Colic lymph node (tissue), 1 donor: ENCODE measurements around a stretch of chr1.

GRCh38 chr1:207868507-207868800, 42.5 kb downstream of the CD34 start:
- PRO-cap: no peak

DNA sequence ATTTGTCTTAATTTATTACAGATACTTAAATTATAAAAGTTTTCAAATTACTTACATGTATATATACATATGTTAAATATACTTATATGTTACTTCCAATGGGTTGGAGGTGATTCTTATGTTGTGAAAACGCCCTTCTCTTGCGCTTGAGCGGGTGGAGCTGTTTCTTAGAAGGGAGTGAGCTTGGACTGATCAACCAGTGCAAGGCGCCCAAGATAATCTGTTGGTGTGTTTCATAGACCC, 6.0 kb upstream of the CD34 start:
- PRO-cap: no peak

GRCh38 chr1:207919738-207920330, 8.9 kb upstream of the CD34 start:
- PRO-cap: no peak

- PRO-cap: no peak
Measured at GRCh38 chr1:207923349-207923947, 12.5 kb upstream of the CD34 start.

DNA sequence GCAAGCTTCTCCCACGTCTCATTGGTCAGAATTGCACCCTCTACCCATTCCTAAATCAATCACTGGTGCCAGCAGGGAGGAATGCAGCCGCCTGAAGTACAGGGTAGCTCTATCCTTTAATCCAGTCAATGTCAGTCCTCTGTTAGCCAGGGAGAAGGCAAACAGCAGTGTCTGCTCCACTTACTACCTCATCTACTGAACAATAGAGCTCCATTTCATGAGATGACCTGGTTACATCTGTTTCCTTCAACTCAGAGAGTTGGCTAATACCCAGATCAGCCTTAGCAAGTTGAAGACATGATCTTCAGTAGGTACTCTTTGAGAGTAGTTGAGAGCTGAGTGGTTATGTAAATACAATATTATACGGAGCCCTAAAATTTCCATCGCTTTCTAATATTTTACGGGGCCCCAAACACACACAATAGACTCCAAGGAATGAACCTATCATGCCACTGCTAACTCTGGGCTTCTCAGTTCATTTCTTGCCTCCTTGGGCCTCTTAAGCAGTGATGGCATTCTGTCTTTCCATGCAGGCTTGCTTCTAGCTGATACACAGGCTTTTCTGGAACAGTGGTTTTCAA, 46.1 kb upstream of the CD34 start:
- PRO-cap: no peak

DNA sequence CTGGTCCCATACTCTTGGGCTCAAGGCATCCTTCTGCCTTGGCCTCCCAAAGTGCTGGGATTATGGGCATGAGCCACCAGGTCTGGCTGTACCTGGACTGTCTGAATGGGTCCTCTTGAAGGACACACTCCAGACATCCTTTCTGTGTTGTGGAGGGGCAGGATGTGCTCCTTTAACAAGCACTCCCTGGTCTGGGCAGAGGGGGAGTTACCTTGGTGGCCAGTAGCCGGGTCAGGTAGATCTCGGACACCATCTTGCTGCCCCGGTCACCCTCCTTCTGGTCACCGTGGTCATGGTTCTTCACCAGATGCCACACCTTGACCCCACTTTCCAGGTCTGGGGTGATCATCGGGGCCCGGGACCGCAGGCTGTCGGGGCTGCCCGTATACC, 122.2 kb upstream of the CD34 start:
- PRO-cap: no peak

- PRO-cap: no peak
Measured at GRCh38 chr1:208051055-208051583, 140.2 kb upstream of the CD34 start.

GRCh38 chr1:208162799-208163157, 81.4 kb downstream of the PLXNA2 start:
- PRO-cap: no peak

DNA sequence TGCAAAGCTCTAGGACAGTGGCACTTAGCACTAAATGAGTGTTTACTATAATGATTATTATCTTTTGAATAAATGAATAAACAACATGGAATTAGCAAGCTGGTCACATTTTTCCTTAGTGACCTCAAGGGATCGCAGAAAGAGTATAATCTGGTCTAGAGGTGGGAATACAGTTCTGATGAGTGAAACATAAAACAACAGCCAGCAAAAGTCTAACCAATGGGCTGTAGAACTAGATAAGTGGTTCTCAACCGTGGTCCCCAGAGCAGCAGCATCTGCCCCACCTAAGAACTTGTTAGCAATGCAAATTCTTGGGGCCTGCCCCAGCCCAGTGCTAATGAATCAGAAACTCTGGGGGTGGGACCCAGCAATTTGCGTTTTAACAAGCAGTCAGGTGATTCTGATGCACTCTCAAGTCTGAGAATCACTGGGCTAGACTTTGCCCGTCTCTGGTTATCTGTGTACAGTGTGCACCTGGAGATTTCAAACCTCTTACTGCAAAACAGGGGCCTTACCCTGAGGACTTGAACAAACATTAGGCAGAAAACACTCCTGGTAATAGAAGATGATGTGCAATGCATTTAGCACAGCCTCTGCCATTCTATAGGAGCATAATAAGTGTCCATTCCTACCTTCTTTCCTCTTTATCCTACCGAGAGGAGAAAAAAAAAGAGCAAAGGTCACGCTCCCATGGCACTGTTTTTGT, 66.6 kb downstream of the PLXNA2 start:
- PRO-cap: no peak

DNA sequence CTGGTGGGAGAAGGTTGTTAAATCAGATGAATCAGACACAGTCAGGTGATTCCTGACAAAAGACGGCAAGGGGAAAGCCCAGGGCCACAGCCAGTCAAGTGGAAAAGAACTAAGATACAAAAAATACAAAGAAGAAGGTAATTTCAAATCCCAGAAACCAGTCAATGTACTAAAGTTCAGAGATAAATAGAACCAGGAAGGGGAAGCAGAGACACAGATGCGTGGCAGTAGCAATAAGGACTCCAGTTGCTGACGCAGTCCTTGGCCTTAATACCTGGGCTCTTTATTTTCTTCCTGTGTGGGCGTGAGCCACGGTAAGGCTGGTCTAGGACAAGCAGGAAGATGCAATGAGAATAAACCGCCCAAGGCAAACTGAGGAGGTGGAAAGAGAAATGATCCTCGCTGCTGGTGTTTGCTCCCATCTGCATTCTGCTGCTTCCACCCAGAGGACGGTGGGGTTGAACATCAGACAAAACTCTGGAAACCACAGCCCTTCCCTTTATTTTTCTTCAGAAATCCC, 65.6 kb upstream of the PLXNA2 start:
- PRO-cap: no peak

- PRO-cap: no peak
Measured at GRCh38 chr1:209207496-209208089, 375.9 kb upstream of the CAMK1G start.

GRCh38 chr1:209209893-209210229, 373.7 kb upstream of the CAMK1G start:
- PRO-cap: no peak

GRCh38 chr1:209421333-209421596, 162.2 kb upstream of the CAMK1G start:
- PRO-cap: no peak

DNA sequence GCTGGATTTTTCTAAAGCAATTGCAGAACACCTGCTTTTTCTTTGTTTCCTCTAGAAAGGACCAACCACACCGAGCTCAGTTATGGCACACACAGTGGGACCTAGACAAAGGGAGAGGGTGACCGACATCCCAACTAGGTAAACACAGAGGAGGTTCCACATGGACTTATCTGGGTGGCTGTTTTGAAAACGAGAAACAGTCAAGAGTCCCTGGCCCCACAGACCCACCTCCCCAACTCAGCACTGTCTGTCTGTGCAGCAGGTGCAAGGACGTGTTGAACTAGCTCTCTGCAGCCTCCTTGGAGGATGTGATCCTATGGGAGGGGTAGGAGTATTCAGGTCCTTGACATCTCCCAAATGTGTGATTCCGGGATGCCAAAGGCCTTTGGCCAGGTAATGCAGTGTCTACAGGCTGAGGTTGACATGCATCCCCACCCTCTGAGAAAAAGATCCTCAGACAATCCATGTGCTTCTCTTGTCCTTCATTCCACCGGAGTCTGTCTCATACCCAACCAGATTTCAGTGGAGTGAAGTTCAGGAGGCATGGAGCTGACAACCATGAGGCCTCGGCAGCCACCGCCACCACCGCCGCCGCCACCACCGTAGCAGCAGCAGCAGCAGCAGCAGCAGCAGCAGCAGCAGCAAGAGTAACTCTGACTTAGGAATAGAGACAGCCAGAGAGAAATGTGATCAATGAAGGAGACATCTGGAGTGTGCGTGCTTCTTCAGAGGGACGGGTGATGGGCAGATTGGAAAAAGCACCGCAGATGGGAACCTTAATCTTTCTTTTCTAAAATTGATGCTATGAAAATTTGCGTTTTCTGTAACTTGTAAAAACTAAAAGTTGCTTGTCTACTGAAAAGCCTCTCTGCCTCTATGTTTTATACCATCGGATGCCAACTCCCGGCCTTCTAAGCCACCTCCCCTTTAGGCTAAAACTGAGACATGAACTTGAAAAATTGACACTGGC, 151.5 kb upstream of the CAMK1G start:
- PRO-cap: no peak

- PRO-cap: no peak
Measured at GRCh38 chr1:209650846-209651736, 1.1 kb downstream of the LAMB3 start.

DNA sequence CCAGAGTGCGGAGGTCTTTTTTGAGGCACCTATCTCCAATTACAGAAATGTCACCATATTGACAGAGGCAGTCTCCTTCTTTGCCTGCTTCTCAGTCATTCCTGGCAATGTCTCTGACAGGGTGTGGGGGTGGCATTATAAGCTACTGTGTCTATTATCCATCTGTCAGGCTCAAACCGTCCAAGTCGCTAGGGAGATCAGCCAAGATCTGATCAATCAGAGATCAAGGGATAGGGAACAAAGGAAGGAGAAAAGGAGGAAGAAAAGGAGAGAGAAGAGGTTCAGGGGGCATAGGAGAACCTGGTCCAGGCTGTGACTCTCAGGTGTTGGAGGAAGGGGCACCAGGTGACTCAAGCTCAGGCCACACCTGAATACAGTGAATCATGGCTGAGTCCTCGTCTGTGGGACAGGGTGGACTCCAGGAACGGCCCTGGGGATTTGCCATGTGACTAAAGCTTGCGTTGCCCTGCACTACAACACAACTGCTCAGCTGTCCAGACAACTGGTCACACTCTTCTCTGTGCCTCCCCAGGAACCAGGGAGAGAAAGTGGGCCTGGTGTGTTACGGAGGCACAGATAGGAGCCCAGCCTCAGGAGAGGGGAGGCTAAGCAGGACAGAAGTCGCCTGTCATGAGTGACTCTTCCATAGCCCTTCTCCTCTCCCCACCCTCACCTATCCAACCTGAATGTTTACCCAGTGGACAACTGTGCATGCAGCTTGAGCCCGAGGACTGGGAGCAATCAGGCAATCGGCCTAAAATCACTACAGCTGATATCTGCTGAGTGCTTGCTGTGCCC, 3.6 kb upstream of the LAMB3 start:
- PRO-cap: no peak

GRCh38 chr1:209659809-209660527, 7.7 kb upstream of the LAMB3 start:
- PRO-cap: no peak

DNA sequence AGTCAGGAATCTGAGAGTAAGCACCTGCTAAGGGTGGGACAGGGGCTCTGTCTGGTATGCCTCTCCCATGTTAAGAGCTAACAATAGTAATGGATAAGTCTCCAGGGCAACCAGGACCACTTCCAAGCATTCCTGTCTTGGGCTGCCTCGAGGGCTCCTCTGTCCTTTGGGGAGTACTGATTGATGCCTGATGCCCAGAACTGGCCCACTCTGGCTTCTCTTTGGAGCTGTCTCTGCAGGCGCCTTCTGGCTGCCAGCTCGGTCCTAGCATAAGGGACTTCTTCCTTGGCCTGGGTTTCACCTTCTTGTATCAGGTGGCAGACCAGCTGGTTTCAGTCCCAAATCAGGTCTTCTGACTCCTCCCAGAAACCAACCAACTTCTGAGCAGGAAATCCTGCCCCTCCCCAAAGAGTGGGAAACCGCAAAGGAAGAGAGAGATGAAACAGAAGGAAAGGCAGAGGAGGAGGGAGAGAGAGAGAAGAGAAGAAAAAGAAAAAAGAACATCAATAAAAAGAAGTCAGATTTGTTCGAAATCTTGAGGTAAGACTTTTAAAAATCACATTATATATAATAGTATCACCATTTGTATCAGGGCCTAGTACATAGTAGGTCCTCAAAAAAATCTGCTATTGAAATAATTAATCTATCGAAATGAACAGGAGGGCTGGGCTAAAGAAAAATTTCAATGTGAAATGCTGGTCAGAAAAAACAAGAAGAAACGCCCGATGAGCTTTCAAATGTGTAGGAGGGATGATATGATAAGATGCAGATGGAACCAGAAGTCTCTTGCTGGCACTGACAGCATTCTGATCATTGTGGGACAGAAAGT, 10.7 kb downstream of the G0S2 start:
- PRO-cap: no peak

- PRO-cap: no peak
Measured at GRCh38 chr1:209706690-209707118, 2.1 kb downstream of the HSD11B1 start.

GRCh38 chr1:209804185-209804672, 1.7 kb downstream of the IRF6 start:
- PRO-cap: no peak